ENCODE measurements around a stretch of chr9.

GRCh38 chr9:104904657-104905505, 23.1 kb downstream of the ABCA1 start:
- RRBS, result no CpG with 5 or more reads among the region's 9 CpGs

GRCh38 chr9:104926323-104926457, 1.8 kb downstream of the ABCA1 start:
- RRBS, result no CpG with 5 or more reads among the region's 4 CpGs

DNA sequence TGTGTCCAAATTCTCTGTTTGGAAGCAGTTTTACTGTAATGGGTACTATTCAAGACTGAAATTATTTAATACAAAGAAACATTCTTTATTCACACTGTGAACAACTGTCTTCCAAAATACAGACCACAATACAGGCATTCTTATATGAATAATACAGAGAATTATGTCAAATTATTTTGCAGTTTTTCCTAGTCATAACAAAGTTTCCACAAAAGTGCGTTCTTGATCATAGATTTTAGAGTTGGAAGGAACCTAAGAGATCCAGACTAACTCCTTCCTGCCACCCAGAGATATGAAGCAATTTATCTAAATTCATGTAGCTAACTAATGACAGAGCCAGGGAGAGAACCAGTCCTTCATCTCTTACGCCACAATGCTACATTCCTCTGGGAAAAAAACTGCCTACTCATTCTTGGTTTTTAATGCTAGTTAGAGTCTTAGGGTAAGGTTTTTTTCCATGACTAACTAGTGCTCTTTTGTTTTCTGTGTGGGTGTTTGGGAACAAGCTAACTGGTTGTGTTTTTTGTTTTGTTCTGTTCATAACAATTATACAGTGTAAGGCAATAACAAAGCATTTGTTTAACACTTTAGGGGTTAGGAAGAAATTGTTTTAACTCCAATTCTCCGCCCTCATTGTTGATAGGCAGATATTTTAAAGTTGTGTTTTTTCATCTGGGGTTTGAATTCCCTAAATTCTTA, 52.4 kb downstream of the SLC44A1 start:
- RRBS, result no CpG with 5 or more reads among the region's 3 CpGs

- RRBS, result no CpG with 5 or more reads among the region's 1 CpG
Observed at GRCh38 chr9:105416977-105417288, 30.9 kb upstream of the FSD1L start.

DNA sequence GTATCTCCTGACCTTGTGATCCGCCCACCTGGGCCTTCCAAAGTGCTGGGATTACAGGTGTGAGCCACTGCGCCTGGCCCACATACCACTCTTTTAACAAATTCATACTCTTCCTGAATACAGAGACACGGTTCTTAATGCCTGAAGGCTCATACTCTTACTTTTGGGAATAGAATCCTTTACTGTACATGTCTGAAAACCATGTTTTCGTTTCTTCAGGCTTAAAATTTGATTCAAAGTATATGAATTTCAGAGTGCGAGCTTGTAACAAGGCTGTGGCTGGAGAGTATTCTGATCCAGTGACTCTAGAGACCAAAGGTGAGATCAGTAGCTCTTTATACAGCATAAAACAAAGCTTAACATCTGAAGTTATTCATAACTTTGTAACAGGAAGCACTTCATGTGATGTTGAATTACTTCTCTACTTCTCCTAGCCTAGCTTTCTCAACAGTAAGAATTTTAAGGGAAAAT, 49.5 kb upstream of the FKTN start:
- RRBS, result no CpG with 5 or more reads among the region's 5 CpGs

- RRBS, result no CpG with 5 or more reads among the region's 2 CpGs
Observed at GRCh38 chr9:105621031-105621416, 41.2 kb upstream of the TAL2 start.

DNA sequence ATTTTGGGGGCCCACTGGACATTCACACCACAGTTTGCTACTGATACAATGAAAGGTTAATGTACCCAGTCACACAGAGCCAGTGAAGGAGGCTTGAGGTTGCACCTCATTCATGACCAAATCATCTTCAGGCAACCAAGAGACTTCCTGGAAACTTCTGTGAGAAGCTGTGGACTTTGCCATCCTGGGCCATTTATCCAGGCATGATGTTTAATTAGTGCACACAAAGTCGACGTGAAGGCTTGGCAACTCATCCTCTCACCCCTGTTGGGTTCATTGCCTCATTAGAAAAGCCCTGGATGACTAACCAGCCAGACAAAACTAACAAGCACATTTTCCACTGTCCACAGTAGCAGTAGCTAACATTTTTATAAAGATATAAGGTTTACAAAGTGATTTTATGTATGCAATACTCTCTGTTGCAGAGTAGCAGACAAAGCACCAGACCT, 65.7 kb upstream of the ZNF462 start:
- RRBS, result no CpG with 5 or more reads among the region's 2 CpGs

- RRBS, result no CpG with 5 or more reads among the region's 6 CpGs
Observed at GRCh38 chr9:106889245-106889532, 26.2 kb downstream of the ZNF462 start.

GRCh38 chr9:106962543-106963092, 99.7 kb downstream of the ZNF462 start:
- RRBS, result no CpG with 5 or more reads among the region's 6 CpGs

- RRBS, result no CpG with 5 or more reads among the region's 4 CpGs
Observed at GRCh38 chr9:107273563-107273970, 9.5 kb upstream of the RAD23B start.

DNA sequence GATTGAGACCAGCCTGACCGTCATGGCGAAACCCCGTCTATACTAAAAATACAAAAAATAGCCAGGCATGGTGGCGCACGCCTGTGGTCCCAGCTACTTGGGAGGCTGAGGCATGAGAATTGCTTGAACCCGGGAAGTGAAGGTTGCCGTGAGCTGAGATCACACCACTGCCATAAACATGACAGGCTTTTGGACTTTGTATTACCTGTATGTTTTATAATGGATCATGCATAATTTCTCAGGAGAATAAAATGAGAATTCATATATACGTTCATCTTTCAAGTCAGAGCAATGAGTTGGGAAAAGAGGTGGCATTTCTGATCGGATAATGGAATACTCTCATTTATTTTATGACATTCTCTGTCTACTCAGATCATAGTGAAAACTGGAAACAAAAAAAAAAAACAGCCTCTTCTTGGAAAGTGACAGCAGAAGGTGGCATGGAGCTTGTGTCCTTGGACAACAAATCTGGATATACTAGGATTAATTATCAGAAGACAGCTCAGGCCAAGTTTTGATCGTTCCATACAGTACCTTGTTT, 48.3 kb downstream of the RAD23B start:
- RRBS, result no CpG with 5 or more reads among the region's 10 CpGs

DNA sequence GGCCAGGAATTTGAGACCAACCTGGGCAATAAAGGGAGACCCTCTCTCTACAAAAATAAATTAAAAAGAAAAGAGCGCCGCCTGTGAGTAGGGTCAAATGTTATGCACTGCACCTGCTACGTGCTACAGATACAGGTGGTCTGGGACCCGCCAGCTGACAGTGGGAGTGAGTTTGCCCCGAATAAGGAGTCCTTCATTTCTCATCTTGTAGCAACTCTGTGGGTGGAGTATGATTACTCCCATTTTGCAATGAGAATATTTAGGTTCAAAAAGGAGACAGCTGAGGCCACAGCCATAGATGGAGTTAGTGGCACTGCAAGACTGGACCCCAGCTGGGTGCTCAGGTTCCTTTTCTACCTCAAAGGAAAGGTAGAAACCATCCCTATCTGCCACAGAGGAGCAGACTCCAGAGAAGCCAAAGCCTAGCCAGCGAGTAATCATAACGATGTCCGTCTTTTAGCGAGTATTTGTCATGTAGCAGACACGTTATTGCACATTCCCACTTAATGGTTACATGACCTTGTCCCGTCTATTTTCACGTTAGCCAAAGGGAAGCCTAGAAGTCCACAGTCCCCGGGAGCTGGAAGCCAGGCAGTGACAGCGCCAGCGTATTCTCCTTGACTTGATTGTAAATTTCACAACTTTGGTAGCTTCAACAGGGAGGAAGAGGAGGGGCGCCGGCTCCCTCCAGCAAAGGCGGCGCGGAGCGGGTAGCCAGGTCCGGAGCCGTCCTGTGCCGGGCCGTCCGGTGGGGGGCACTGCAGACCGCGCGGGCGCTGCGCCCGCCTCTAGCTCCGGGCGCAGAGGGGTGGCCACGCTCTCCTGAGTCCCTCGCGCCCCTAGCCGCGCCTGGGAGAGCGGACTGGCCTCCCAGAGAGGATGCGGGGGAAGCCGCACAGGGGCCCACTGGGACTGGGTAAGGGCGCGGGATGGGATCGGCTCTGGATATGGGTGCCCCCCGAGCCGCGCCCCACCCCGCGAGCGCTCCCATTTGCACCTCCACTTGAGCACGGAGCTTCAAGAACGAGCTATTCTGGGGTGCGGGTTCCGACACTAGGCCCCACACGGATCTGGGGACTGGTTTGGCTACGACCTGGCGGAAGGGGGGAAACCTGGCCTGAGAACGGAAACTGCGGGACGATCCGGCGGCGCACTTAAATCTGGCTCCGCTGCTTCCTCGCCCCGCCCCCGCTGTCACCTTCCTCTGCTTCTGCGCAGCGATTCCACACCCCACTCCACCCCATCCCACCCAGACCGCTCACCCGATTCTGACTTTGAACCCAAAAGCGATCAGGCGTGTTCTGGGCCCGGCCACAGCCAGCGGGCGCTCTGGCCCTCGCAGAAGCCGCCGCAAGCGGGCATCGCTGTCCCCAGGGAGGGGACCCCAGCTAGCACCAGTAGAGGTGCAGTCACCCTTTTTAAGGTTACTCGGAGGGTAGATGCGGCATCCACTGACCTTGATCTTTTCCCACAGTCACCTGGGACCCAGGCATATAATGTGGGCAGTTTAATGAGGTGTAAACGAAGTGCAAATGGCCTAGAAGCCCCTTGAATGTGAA, 24.0 kb downstream of the KLF4 start:
- RRBS, result 9% methylated on average over 17 of the region's 85 CpGs

DNA sequence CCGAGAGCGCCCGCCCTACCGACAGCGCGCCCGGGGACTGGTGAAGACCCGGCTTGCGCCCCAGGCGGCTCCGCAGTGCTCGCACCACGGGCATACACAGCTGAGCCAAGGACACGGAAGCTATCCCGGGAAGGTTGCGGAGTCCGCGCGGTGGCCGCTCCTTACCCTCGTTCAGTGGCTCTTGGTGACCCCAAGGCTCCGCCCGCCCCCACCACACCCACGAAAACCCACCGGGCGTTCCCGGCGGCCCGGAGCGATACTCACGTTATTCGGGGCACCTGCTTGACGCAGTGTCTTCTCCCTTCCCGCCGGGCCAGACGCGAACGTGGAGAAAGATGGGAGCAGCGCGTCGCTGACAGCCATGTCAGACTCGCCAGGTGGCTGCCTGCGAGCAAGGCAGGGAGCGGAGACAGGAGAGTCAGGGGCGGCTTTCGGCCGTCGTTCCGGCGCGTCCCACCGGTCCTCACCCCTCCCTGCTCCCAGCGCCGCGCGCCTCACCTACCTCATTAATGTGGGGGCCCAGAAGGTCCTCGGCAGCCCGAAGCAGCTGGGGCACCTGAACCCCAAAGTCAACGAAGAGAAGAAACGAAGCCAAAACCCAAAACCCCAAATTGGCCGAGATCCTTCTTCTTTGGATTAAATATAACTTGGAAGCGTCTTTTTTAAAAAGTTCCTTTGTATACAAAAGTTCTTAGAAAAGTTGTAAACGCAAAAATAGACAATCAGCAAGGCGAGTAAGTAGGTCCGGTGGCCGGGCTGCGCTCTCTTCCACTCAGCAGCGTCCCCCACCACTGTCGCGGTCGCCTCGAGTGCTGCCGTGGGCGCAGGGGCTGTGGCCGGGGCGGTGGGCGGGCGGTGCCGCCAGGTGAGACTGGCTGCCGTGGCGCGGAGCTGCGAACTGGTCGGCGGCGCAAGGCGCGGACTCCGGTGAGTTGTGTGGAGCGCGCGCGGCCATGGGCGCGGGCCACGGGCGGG, 616 bp downstream of the KLF4 start:
- RRBS, result 2% methylated on average over 48 of the region's 97 CpGs

DNA sequence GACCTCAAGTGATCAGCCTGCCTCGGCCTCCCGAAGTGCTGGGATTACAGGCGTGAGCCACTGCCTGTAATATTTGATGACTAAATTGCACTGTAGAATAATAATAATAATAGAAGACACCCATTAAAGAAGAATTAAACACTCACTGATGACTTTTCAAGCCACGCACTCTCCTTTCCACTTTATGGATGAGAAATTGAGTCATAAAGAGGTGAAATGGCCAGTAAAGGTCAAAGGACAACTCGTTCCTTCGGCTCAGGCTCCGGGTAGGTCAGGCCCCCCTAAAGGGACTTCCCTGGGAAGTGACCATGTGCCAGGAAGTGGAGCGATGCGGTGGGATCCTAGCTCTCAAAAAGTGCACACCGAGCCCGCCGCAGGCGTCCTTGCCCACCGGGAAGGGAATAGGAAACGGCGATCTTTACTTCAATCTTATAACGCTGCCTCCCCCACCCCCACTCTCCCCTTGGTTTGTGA, 1.4 kb upstream of the KLF4 start:
- RRBS, result no CpG with 5 or more reads among the region's 17 CpGs

DNA sequence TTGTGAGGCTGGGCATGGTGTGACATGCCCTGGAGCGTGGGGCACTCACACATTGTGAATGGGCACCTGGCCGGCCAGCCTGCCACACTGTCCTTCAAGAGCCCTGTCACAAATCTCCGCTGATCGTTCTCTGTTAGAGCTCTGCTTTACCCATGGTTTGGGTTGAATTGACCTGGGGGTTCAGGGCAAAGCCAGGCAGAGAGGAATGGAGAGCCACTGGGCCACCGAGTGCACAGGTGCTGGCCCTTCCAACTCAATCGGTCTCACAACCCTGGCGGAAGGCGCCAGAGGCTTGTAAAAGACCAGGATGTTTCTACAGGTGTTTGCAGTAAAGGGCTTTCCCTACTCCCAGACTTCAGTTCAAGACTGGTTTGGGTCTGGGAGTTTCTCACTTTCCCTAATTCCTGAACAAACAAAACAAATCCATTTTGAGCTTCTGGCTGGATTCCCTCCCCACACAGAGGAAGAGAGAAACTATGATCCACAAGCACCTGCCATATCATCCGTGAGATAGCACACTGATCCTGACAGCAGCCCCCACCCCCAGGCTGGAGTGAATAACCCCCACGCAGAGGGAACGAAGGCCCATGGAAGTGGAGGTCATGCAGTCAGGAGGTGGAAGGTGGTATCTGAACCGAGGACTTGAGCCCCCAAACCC, 125.2 kb upstream of the KLF4 start:
- RRBS, result no CpG with 5 or more reads among the region's 12 CpGs

DNA sequence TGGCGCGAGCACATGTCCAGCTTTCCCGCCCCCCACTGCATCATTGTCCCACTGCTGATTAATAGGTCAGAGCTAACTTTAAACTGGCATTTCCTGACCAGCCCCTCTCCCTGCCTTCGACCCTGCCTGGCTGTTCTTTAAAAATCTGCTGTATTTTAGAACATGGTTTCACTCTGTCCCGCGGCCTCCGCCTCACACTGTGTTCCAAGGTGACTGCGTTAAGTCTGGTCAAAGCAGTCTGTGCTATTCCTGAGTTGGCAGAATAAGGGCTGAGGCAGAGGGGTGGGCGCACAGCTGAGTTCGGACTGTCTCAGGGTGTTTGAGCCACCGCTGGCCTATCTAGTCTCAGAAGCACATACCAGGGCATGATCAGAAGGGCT, 178.2 kb upstream of the KLF4 start:
- RRBS, result no CpG with 5 or more reads among the region's 11 CpGs

- RRBS, result no CpG with 5 or more reads among the region's 2 CpGs
Observed at GRCh38 chr9:107674999-107675213, 185.3 kb upstream of the KLF4 start.

DNA sequence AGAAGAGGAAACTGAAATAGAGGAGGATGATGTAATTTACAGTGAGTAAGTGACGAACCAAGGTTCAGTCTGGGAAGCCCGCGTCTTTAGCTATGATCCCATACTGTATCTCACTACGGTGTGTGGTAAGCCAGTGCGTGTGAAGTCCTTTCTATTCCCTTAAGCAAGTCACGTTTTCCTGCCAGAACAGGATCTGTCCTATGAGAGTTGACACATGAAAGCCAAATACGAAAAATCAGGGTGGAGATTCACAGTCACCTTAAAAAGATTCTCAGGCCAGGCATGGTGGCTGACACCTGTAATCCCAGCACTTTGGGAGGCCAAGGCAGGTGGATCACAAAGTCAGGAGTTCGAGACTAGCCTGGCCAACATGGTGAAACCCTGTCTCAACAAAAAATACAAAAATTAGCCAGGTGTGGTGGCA, 186.5 kb upstream of the KLF4 start:
- RRBS, result no CpG with 5 or more reads among the region's 8 CpGs

DNA sequence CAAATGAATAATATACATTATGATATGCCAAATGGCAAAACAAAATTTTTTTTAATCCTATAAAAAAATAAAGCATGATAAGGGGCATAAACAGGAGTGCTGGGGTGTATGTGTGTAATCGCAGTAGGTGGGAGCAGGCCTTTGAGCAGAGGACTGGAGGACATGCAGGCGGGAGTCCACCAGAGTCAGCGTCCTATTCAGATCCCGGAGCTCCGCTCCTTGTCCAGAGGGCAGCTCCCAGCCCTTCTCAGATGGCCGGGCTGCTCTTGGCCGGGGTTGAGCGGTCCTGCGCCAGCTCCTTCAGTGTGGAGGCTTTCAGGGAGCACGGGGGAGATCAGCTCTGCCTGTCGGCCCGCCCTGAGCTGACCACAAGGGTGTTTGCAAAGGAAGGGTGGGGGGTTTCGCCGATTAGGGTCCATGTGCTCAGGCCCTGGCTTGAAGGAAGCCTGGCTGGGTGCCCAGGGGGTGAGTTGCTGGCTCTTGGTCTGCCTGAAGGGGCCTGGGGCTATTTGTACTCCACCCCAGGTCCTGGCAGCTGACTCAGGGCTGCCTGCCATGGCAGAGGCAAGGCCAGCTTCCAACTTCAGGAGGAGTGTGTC, 249.9 kb upstream of the KLF4 start:
- RRBS, result 32% methylated on average over 3 of the region's 14 CpGs

DNA sequence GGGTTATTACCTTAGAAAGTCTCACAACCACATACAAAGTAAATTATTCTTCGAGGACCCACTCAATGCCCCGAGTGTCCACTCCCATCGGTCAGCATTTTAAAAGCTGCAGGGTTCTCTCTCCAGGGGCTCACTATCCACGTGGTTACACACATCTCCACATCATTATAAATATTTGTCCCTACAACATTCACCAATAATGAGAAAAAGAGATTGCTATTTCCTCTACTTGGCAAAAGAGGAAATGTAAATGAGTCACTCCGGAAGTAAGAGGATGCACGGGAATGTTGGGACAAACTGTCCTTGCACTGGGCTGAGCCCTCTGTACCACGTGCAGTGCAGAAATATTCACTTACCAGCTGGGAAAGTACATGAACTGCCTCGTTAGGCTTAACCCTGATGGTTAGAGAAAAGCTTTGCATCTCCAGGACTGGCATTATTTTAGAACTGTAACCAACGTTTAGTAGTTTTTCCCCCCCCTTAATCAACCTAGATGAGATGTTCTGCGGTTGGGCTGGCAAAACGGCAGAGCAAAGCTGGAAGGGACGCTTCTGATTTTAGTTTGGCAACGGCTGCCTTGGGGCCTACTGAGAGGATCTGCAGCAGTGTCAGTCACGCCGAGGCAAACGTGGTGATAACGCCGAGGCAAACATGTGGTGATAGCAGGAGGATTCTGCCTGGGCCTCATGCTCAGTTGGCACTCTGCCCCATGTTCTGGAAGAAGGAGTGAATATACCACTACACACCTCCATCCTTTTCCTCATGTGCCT, 661.2 kb upstream of the KLF4 start:
- RRBS, result no CpG with 5 or more reads among the region's 18 CpGs

Data from AG08470 (cell line).